RPMI7951 (cell line): Measurements from ENCODE around the genes SLFN13, SLFN14, C17orf50, CCL4L2, TBC1D3G and TBC1D3H.

GRCh38 chr17:35069228-35069808 lies 5.8 kb upstream of the RFFL start:
- RAMPAGE, long total RNA = no peak

DNA sequence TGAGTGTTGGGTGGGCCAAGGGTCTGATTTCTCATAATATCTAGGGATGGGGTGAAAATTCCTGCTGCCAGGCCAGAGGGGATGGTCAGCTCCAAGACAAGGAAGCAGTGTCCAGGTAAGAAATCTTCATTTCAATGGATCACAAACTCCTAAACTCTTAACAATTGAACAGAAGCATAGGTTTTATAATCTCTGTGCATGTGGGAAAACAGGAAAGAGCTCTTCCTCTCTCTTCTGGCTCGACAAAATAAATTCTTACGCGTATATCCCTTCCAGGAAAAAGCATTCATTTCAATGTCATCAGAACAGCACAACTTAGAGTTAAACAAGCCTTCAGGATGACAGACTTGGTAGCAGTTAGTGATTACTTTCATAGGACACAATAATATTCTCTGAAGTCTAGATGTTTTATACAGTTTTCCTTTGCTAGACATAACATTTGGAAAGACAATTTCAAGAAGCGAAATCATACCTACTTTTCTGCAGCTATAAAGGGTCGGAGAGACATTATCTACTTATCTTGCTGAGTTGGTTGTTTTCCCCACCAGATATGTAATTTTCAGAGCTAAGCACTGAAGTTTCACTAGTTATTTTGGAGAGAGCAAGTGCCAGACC lies 19.3 kb upstream of the SLC35G3 start:
- RAMPAGE, long total RNA = no peak

DNA sequence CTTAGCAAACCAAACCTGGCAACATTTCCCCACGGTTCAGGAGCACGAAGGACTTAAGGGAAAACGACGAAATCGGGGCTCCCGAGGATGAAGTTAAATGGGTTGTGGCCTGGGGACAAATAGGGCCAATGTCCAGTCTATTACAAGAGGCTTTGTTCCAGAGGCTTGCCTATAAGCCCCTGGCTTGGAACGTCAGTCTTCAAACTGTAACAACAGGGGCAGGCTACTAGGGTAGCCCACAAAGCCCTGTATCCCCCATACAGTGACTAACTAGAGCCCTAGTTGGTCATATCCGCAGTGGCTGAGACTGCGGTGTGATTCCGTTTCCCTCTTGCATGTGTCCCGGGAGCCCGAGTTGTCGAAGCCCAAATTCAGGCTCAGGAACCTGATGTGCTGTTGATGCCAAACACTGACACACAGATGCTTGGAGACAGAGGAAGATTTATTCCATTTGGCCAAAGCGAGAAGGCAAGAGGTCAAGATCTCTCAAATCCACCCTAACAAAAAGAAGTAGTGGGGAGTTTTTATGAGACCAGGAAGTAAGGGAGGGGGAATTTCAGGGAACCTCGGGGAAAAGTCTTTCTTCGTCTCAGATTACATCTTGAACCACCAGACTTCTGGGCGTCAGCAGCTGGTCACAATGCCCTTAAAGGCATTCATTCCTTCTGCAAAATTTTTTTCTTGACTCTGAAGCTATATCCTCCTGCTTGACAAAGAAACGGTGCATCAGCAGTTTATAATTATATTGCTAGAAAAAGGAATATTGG lies 736 bp downstream of the SLFN5 start:
- RAMPAGE, long total RNA = no peak

GRCh38 chr17:35278305-35278964 lies 35.6 kb downstream of the SLFN5 start:
- RAMPAGE, long total RNA = no peak

GRCh38 chr17:35375851-35376109 lies 2.4 kb upstream of the SLFN11 start:
- RAMPAGE, long total RNA = no peak

DNA sequence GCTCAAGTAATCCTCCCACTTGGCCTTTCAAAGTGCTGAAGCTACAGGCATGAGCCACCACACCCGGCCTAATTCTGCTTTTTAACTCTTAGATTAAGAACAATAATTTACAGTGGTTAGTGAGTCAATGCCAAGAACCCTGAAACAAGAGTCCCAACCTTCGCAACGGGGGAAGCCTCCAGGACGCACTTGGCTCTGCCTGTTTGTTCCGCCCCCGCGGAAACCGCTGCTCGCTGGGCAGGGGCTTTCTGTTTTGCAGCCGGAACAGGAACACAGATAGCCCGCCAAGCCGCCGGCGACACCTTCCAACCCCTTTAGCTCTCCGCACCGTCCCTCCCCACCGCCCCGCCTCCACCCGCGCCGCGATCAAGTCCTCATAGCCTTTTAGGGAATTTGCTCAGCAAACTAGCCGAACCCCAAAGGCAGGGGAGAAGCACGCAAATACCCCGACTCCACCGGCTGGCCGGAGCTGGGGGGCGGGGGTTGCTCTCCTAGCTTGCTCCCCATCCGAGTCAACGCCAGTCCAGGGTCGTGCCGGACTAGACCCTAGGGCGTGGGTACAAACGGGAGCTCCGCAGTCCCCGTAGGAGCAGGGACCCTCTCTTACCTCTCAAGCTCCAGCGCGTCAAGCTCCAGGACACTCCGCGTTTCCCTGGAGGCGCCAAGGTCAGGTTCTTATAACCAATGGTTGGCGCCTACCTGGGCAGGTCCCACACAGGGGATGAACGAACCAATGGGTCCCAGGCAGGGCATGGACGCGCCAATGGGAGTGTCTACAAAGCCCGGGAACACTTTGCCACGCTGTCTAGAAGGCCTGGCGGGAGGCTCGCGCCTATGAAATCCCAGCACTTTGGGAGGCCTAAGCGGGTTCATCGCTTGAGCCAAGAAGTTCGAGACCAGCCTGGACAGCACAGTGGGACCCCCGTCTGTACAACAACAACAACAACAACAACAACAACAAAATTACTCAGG lies at the start of gene SLFN13:
Gene SLFN13, minus strand, starts transcription at position 652 of the 972 bp plus-strand sequence.
- RAMPAGE, long total RNA = no peak

GRCh38 chr17:35560746-35561287 lies at the start of gene SLFN14:
SLFN14 (minus strand) TSS chr17:35560819.
- RAMPAGE, long total RNA = no peak

GRCh38 chr17:35597503-35597980 lies 10.4 kb downstream of the AP2B1 start:
- RAMPAGE, long total RNA = no peak

- RAMPAGE, long total RNA = no peak
These were observed 759 bp downstream of the RASL10B start for GRCh38 chr17:35732116-35732679.

DNA sequence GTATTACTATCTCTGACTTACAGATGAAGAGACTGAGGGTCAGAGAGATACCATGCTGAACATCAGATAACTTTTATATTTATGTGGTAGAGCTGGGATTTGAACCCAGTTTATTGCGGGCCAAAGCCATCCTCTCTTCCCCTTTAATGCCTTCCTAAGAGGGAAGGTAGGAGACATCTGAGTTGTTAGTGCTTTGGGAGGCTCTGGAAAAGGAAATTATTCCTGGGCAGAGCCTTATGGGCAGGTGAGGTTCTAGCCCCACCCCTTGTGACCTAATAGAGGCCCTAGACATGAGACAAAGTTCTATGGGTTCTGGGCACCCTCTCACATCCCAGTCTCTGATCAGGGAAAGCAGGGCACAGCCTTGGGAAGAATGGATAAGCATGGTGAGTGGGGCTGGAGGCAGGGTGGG lies at the start of gene C17orf50:
Gene C17orf50, plus strand, starts transcription at position 319 of the 412 bp plus-strand sequence.
- RAMPAGE, long total RNA = no peak

GRCh38 chr17:35784767-35785389 lies 10.6 kb downstream of the MMP28 start:
- RAMPAGE, long total RNA = no peak

GRCh38 chr17:35786798-35787611 lies 8.4 kb downstream of the MMP28 start:
- RAMPAGE, long total RNA = no peak

- RAMPAGE, long total RNA = no peak
These were observed 20.2 kb upstream of the CCL5 start for GRCh38 chr17:35900337-35900765.

GRCh38 chr17:35900766-35901273 lies 20.7 kb upstream of the CCL5 start:
- RAMPAGE, long total RNA = no peak

DNA sequence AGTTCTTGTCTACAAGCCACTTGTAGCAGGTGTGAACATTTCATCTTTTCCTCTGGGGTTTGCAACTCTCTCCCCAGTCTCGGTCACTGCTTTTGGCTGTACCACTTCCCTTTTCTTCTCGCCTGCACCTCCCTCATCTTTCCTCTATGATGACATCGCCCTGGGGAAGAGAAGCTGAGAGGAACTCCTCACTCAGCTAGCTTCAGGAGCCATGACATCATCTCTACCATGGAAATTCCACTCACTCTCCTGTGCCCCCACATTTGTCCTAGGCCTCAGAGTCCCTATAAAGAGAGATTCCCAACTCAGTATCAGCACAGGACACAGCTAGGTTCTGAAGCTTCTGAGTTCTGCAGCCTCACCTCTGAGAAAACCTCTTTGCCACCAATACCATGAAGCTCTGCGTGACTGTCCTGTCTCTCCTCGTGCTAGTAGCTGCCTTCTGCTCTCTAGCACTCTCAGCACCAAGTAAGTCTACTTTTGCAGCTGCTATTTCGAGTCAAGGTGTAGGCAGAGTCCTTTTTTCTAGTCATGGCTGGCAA lies at the start of gene CCL4L2:
Gene CCL4L2, plus strand, starts transcription at position 314 of the 542 bp plus-strand sequence.
- RAMPAGE, long total RNA = no peak

- RAMPAGE, long total RNA = no peak
These were observed at the start of gene TBC1D3G for GRCh38 chr17:36323638-36323955. TBC1D3G (plus strand) TSS chr17:36323884.

DNA sequence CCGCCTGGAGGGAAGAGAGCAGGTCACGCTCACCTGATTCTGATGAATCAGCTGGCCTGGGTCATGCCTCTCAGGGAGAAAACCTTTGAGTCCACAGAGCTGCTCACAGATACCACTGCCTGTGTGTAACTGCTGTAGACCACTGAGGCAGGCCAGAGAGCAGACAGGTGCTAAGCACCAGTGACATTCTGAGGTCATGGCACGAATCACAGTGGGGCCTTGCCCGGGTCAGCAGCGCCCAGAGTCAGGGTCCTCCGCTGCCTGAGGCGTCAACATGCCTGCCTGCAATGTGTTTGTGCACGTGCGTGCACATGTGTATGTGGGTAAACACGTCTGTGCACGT lies at the start of gene TBC1D3H:
Gene TBC1D3H, minus strand, starts transcription at position 144 of the 343 bp plus-strand sequence.
- RAMPAGE, long total RNA = no peak

DNA sequence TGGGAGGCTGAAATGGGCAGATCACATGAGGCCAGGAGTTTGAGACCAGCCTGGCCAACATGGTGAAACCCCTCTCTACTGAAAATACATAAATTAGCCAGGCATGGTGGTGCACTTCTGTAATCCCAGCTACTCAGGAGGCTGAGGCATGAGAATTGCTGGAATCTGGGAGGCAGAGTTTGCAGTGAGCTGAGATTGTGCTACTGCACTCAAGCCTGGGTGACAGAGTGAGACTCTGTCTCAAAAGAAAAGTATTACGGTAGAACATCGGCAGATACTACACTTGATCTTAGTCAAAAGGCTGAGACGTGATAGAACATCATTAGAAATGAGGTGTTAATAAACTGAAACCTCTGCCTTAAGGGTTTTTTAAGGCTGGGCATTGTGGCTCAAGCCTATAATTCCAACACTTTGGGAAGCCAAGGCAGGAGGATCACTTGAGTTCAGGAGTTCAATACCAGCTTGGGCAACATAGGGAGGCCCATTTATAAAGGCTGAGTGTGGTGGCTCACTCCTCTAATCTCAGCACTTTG lies 20.8 kb upstream of the DHRS11 start:
- RAMPAGE, long total RNA = no peak

DNA sequence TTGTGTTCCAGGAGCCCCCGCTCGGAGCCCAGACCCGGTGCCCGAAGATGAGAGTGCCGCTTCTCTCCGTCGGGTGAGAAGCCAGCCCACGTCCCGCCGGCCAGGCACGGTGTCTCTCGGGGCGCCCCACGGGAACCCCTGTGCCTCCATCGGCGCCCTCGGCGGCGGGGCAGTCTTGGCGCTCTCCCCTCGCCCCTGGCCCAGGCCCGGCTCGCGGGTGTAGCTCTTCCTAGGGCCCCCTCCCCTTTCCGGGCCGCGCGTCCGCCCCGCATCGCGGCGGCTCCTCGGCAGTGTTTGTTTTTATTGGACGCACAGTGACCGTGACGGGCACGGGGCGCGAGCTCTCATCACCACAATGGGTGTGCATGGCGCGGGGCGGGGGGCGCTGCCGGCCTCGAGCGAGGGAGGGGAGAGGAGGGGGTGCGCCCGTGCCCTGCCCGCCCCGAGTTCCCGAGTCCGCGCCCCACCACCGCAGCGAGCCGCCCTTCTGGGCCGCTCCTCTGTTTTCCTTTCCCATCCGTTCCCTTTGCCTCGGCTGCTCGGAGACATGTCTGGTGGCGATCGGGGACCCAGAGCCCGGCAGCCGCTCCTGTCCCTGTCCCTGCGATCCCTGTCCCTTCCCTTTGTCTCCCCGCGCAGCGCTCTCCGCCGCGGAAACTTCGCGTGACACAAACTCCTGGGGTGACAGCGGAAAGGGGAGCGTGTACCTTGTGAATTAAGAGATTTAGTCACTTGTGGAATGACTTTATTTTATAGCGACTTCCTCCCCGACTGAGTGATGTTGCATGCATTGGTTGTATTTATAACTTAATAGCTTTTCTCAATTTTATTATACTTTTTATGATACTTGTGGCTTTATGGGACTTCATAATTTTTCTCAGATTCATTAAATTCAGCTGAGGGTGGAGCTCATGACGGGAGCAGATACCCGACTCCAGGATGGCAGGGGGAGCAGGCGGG lies 40.5 kb downstream of the MRM1 start:
- RAMPAGE, long total RNA = no peak

GRCh38 chr17:36934772-36935564 lies 2.3 kb upstream of the LHX1 start:
- RAMPAGE, long total RNA = no peak